Measurements from ENCODE around the gene PDRG1.

DNA sequence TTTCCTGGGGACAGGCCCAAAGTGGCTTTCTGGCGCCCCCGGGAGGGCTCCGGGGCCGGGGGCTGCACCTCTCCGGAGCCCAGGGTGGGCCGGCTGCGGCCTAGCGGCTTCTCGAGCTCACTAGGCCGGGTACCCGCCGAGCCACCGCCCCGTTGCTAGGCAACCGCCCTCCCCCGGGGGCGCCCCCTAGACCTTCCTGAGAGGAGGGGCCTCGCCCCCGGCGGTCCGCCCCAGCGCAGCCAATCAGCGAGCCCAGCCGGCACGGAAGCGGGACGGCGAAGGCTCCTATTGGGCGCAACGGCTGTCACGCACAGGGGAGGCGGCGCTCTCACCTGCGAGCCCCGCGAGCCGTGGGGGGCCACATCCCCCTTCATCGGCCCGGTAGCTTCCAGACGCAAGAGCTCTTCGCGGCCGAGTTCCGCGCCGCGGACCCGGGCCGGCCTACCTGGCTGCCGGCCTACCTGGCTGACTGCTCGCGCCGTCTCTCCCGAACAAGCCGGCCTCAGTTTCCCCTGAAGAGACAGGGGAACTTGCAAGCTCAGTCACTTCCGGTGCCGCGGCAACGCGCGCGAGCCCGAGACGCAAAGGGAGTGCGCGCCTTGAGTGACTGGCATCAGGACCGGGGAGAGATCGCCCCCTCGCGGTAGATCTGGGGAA is 863 bp upstream of the BCL2L1 start:
- PRO-cap: bidirectional peak, plus-strand start at position 317 of the sequence, minus-strand start at position 116 of the sequence; unidirectional peak, minus-strand start at position 480 of the sequence

- PRO-cap: no peak
Measured at GRCh38 chr20:31745441-31746454, 6.7 kb downstream of the TPX2 start.

- PRO-cap: no peak
Measured at GRCh38 chr20:31842337-31843637, 2.6 kb downstream of the FOXS1 start.

- PRO-cap: no peak
Measured at GRCh38 chr20:31860228-31861447, 9.7 kb downstream of the DUSP15 start.

GRCh38 chr20:31879262-31880433 is 9.2 kb downstream of the TTLL9 start:
- PRO-cap: unidirectional peak, minus-strand start at chr20:31879658; unidirectional peak, plus-strand start at chr20:31880195

- PRO-cap: unidirectional peak, minus-strand start at chr20:31952008
Measured at GRCh38 chr20:31951073-31952407, at the start of gene PDRG1. PDRG1 (minus strand) TSS chr20:31952046.

- PRO-cap: no peak
Measured at GRCh38 chr20:31974636-31975596, 7.0 kb downstream of the XKR7 start.

GRCh38 chr20:32063796-32064083 is 11.7 kb downstream of the HCK start:
- PRO-cap: no peak

- PRO-cap: no peak
Measured at GRCh38 chr20:32111299-32111755, 1.8 kb downstream of the TM9SF4 start.

DNA sequence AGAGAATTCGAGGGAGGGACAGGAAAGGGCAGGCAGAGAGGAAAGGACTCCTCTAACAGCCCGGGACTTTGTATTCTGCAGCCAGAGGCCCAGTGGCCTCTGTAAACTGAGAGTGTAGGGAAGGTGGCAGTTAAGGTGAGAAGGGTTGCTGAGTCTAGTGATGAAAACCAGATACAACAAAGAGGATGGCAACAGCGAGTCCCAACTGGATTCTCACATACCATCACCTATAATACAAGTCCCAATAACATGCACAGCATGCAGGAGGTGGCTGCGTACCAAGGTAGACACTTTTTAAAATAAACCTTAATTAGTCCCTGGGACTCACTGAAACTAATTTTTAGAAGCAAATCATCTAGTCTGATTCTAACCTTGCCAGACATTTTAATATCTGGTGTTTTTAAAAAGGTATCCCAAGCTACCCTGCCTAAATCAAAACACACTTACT is 13.4 kb downstream of the PLAGL2 start:
- PRO-cap: no peak

DNA sequence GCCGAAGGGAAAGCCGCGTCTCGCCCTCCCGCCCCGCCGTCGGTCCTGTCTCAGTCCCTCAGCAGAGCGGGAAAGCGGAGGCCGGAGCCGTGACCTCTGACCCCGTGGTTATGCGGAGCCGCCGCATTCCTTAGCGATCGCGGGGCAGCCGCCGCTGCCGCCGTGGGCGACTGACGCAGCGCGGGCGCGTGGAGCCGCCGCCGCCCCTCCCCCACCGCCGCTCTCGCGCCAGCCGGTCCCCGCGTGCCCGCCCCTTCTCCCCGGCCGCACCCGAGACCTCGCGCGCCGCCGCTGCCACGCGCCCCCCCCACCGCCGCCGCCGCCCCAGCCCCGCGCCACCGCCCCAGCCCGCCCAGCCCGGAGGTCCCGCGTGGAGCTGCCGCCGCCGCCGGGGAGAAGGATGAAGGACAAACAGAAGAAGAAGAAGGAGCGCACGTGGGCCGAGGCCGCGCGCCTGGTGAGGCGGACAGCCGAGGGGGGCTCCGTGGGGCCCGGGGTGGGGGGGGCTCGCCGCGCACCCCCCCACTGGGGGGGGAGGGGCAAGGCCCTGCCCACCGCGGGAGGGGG is 328 bp downstream of the ASXL1 start:
- PRO-cap: bidirectional peak, plus-strand start outside the sequence, minus-strand start at position 312 of the sequence

GRCh38 chr20:32435645-32436424 is 77.7 kb downstream of the ASXL1 start:
- PRO-cap: no peak

- PRO-cap: no peak
Measured at GRCh38 chr20:32444871-32445571, 86.9 kb downstream of the ASXL1 start.

DNA sequence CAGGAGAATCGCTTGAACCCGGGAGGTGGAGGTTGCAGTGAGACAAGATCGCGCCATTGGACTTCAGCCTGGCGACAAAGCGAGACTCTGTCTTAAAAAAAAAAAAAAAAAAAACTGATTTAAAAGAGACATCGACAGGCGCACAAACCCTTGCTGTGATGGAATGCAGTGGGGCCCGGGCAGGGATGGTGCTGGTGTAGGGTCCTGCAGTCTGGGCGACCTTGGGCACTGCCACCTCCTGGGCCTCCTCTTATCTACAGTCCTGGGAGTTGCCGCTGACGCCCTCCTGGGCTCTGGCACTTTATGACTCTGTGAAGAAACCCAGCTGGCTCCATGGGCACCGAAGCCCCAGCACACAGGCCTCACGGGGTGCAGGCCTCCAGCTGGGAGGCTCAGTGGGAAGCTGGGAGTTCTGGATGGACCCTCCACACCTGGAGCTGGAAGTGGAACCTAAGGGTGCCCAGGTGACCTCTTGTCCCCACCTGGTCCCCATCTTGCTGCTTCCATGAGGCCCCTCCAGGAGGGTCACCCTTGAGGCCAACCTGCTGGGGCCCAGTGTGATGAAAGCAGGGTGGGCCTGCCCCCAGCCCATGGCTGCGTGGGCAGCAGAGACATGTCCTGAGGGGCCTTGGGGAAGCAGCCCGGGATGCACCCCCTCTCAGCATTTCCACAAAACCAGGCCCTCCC is 104.8 kb downstream of the ASXL1 start:
- PRO-cap: no peak

DNA sequence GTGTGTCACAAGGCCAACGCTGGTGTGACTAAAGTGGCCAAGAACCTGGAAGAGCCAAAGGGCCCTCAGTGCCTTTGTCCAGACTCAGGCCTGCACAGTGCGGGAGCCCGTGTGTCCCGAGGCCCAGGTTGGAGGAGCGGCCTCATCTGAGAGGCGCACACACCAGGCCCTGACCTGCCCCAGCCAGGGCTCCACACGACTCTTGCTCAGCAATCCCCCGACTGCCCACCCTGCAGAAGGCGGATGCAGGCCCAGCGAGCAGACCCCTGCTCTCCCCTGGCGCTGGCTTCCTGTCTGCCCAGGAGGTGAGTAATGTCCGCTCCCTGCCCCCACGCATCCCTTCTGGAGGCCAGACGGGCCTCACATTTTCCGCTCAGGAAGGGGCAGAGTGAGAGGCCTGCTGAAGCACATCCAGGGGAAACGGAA is 111.7 kb downstream of the ASXL1 start:
- PRO-cap: no peak

- PRO-cap: no peak
Measured at GRCh38 chr20:32477918-32478498, 107.1 kb downstream of the NOL4L start.

DNA sequence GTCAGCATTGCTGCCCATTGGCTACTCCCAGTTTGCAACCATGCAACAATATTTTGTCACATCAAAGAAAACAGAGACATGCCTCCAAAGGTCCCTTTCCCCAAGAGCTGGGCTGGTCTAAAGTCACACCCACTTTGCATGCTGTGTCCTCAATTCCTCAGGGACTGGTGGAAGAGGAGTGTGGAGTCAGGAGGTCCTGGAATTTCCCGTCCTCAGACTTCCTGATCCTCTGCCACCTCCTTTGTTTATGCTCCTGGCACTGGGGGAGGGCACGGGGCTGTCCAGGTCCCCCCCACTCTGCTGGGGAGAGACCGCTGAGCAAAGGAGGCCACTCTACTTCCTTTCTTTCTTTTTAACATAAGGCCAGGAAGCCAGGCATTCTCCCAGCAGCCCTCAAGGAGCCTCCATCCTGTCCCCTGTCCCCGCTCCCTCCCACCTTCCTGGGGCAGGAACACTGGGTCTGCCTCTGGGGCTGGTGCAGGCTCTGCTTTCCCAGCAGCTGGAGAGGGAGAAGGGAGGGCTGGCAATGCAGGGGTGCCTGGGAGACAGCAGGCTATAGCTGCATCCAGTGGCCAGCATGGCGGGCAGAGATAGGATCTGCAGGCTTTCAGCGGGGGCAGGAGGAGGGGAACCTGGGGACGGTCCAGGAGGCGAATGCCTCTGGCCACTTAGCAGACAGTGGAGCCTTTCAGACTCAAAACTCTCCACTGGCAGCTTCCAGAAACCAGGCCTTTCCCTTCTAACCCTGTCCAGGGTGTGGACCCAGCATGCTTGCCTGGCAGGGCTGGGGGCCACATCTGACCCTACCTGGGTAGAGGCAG is 68.1 kb downstream of the NOL4L start:
- PRO-cap: no peak

- PRO-cap: no peak
Measured at GRCh38 chr20:32538268-32539432, 46.5 kb downstream of the NOL4L start.

DNA sequence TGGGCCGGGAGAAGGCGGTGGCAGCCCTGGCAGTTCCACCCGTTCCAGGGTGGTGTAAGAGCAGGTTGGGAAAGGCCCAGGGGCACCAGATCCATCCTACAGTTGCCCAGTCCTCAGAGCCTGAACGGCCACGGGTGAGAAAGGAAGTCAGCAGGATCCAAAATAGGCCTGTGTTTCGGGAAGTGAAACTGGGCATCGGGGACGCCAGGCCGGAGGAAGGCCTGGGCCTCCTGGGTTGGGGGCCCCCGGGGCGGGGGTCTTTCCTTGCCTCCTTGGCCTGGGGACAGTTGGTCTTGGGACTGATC is 17.9 kb upstream of the NOL4L start:
- PRO-cap: no peak

DNA sequence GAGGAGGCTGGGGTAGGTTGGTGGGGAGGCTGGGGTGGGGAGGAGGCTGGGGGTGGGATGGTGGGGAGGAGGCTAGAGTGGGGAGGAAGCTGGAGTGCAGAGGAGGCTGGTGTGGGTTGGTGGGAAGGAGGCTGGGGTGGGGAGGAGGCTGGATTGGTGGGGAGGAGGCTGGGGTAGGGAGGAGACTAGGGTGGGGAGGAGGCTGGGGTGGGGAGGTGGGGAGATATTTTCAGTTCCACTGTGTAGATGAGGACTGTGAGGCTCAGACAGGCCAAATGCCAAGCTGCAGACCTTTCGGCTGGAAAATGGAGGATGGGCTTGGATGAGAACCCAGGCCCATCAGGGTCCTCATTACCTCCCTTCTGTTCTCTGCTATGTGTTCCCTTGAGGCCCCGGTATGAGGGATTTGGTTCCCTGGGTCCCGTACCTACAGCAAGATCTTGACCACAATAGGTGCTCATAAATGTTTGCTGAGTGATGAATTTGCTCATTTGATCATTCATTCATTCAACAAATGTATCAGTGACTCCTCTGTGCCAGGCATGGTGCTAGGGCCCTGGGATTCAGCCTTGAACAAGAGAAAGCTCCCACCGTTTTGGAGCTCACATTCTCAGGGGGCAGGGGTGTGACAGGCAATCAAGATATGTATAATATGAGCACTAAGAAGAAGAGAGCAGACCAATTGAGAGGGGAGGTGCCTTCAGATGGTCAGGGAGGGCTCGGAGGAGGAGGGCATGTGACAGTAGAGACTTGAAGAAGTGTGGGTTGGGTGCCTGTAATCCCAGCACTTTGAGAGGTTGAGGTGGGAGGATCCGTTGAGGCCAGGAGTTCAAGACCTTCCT is 36.2 kb upstream of the NOL4L start:
- PRO-cap: no peak